Cardiac ventricle fibroblast (primary cell): Measurements from ENCODE around the gene NXT2.

DNA sequence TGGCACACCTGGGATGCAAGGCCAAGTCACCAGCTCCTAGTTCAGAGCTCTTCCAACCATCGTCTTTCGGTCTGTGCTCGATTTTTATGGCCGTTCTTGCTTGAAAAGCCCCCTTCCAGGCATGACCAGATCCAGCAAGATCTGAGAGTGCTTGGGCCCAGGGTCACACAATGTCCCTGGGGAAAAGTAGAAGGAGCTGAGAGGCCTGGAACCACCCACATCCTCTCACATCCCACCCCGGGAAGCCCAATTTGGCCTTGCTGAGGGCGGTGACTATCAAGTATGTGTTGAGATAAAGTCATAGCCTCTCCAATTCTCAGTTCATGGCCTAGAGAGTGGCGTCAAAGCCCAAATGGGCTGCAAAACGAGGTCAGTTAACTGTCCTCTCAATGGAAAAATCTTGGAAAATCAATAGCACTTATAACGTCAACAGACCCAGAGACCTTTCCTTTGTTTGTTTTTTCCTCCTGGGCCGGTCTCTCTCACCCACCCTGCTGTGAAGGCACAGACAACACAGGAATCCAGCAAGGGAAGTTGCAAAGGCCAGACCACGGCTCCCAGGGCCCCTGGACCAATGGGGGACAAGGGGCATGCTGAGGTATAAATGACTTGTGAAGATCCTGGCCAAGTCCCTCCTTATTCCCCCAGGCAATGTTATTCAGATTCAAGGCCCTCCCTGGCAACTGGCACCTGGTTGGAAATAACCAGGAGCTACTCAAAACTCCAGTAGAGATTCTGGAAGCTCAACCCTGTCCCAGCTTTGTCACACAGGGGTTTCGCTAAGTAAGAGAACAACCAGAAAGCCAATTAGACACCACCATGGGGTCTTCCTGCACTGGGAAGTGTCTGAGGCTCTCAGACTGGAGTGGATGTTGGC is 38.7 kb downstream of the TSC22D3 start:
- RAMPAGE, long total RNA = no peak

DNA sequence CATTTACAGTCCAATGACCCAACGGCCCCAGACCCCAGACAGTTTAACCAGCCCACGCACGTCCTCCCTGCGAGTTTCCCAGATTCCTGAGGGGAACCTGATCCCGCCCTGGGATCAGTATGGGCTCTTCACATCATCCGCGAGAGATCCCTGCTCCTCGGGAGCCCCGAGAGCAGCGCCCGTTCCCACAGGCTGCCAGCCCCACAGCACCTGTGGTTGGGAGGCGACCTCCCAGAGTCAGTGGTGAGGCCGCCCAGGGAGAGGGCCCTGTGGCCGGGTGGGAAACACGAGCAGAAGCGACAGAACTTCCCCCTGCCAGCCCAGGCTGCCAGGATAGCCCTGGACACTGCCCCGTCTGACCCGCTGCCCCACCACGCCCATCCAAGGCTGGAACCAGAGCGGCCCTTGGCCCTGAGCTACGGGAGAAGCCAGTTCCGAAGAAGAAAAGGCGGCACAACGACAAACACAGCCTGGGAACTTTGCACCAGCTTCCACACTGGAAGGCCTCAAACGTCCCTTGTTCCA is 32.8 kb downstream of the TSC22D3 start:
- RAMPAGE, long total RNA = no peak

DNA sequence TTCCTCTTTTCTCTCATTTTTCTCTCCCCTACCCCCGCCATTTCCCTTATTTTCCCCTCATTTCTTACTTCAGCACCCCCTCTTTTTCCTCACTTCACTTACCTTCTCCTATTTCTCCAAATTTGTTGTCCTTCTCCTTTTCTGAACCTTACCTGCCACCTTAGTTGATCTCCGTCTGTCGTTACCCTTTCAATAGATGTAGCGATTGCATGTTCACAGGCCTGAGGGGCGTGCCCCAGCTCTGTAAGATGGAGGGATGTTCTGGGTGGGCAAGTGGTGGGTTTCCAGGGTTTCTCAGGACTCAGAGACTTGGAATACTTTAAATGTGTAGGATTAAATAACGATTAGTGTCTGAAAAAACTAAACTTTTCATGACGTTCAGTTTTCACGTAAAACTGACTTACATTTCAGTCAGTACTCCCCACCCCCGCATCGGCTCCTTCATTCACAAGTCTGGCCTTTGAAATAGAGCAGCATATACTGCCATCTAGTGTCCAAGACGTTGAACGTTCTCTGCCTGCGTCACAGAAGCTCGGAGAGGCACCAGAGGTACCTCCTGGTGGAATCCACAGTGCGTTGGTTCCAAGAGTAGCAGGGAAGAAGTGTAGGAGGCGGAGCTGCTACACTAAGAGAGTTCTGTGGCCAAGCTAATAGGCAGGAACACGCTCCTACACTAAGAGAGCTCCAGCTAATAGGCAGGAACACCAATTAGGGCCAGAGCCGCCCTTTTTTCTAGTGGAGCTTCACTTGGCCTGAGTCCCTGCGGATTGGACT is 478 bp upstream of the NCBP2L start:
- RAMPAGE, long total RNA = no peak

DNA sequence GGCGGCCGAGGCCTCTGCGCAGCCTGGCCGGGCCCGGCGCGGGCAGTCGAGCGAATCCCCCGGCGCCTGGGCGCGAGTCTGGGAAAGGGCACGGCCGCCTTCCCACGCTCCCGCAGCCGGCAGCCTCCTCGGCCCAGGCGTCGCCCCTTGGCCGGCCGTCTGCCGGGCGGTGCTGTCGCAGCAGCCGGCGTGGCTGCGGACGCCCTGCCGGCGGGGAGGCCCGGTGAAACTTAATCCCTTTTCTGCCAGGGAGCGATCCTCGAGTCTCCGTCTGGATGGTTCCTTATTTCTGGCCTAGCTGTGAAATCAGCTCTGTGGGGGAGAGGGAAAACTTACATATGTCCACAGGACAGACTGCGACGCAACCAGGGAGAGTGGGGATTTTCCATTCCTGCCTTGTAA is 1.0 kb downstream of the MID2 start:
- RAMPAGE, long total RNA = no peak

DNA sequence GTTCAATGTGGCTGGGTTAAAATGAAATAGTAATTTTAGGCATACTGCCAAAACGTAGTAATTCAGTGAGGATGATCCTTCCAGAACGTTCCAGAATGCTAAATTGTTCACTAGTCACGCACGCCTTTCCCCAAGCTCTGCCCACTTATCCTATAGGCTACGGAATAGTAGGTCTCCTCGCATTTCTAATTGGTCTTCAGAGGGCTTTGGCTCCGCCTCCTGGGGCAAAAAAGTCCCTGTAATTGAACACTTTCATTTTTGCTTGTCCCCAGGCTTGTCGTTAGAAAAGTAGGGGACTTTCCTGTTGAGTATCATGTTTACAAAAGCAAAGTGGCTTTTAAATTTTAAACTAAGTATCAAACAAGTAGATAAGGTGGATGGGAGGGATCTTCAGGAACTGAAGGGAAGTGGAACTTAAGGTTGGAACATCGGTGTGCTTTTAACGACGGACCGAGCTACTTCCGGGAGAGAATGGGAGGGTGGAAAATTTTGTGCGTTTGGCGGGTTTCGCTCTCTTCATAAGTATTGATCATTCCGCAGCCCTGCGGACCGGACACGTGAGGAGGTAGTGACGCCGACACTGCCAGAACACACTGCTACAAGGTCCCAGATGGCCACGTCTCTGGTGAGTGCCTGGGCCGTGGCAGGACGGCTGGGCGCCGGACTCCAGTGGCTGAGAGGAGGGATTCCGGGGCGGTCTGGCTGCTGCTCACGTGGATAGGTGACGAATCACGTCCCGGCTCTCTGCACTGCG is at the start of gene NXT2:
Gene NXT2, plus strand, starts transcription at position 448 of the 754 bp plus-strand sequence.
- RAMPAGE, long total RNA = no peak

GRCh38 chrX:109689135-109689763 is 43.8 kb downstream of the ACSL4 start:
- RAMPAGE, long total RNA = no peak

DNA sequence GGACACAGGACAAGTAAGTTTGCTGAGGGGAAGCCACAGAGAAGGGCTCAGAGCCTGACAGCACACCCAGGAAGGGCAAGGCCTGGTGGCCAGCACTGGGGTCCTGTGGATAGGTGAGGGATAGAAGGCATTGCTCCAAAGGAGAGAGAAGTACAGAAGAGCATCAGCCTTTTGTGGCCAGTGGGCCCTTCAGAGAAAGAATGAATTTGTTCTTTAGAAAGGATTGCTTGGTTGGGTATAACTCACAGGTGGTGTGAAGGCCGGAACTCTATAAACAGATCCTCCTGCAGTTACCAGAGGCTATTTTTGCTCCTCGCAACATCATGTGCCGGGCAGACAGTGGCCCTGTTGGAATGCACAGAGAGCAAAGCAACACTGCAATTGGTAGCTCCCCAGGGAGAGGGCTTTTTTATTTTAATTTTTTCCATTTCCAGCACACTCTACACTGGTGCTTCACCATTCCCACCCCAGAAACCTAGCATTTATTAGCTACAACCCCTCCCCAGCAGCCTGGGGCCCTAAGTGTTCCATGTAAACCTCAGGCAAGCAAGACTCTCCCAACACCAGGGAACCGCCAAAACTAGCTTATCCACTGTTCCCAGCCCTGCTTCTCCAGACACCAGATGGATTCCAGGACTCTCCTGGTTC is 75.3 kb upstream of the TMEM164 start:
- RAMPAGE, long total RNA = no peak

GRCh38 chrX:109997730-109998427 is 5.0 kb upstream of the TMEM164 start:
- RAMPAGE, long total RNA = no peak

DNA sequence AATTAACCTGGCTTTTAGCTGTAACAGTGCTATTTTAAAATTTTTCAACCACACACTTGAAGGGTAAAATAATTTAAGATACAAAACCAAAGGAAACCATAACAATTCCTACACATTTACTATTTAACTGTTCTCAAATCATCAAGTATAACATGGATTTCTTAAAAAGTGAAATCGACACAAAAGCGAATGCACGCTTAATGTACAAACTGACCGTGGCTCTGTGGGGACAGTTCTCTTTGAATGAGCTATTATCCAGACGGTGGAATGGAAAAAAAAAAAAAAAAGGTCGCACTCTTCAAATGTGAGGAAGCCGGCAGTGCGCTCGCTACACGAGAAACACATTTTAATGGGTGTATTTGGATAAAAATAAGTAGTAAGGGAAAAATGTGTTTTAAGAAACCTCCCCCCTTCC is 1.2 kb downstream of the AMMECR1 start:
- RAMPAGE, long total RNA = no peak

- RAMPAGE, long total RNA = no peak
Observed at GRCh38 chrX:110944184-110945269, 148.9 kb upstream of the CHRDL1 start.

DNA sequence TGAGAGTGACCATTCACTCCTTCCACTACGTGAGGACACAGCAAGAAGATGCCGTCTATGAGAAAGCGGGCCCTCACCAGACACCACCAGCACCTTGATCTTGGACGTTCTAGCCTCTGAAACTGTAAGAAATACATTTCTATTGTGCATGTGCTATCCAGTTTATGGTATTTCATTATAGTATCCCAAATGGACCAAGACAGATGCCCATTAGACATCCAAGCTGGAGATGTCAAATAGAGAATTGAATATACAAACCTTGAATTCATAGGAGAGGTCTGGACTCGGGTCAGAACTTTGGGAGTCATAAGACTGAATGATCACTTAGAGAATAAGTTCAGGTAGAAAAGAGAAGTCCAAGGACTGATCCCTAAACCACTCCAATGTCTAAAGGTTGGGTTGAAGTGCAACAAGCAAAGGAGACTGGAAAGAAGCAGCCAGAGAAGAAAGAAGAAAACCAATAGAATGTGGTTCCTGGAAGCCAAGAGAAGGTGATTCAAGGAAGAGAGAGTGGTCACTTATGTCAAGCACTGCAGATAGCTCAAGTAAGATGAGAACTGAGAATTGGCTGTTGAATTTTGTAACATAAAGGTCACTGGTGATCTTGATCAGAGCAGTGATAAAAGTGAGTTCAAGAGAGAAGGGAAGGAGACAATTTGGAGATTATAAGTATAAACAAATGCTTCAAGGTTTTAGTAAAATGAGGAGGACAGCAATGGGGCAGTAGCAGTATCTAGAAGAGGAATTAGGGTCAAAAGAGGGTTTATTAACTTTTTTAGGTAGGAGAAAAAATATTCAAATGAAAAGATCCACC is 97.9 kb upstream of the PAK3 start:
- RAMPAGE, long total RNA = no peak

GRCh38 chrX:111681451-111682533 is 822 bp downstream of the ALG13 start:
- RAMPAGE, long total RNA = no peak

DNA sequence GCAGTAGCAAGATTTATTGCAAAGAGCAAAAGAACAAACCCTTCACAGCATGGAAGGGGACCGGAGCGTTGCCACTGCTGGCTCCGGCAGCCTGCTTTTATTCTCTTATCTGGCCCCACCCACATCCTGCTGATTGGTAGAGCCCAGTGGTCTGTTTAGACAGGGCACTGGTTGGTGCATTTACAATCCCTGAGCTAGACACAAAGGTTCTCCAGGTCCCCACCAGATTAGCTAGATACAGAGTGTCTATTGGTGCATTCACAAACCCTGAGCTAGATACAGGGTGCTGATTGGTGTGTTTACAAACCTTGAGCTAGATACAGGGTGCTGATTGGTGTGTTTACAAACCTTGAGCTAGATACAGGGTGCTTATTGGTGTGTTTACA is 313.9 kb upstream of the HTR2C start:
- RAMPAGE, long total RNA = no peak

DNA sequence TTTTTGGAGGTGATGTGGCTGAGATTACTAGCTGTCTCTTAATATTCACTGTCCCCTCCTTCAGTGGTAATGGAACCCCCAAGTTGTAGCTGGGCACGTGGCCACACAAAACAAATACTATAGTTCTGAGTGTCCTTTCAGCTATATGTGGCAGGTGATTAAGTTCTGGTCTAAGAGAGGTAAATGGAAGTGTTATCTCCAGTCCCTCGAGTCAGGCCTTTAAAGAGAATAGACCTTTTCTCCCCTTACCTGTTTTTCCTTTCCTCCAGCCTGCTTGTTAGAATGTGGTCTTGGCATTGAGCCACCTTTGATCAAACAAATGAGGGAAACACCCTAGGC is 13.1 kb upstream of the IL13RA2 start:
- RAMPAGE, long total RNA = no peak

GRCh38 chrX:115460507-115460944 is 100.4 kb upstream of the PLS3 start:
- RAMPAGE, long total RNA = no peak

- RAMPAGE, long total RNA = no peak
Observed at GRCh38 chrX:115936521-115936944, 234.0 kb upstream of the AGTR2 start.

DNA sequence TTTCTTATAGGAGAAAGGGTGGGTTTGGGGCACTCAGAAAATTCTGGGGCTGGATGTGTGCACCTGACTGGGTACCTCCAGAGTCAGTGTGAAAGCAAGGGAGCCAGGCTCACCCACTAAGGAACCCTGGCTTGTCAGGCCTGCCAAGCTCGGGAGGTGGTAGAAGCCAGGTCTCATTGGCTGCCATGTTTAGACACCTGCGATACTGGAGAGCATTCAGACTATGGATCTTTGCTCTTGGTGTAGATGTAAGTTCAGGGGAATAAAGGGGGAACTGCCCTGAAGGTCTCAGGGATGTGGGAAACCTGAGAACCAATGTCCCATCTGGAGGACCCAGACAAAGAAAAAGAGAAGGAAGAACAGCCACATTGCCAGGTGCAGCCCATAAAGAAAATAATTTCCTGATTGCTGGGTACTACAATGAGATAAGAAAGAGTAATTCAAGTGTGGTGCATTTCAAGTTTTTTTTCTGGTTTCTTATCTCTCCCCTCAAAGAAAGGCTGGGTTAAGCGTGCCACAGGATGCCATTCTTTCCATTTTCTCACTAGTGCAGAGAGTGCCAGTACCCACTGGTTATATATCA is 222.1 kb upstream of the AGTR2 start:
- RAMPAGE, long total RNA = no peak

DNA sequence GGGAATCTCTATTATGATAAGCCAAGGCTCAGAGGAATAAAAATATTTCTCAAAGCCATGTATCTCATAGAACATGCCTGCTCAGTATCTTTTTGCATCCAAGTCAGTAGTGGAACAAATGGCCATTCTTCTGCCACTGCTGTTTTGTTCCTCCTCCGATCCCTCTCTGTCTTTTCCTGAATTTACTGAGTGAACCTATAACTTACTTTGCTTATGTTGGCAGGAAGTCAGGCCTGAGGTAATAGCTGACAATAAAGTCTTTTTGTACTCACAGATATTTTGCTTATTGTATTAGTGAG is 68.0 kb downstream of the AGTR2 start:
- RAMPAGE, long total RNA = no peak

- RAMPAGE, long total RNA = no peak
Observed at GRCh38 chrX:118189590-118189982, 73.0 kb upstream of the KLHL13 start.

- RAMPAGE, long total RNA = no peak
Observed at GRCh38 chrX:118432225-118433050, 63.2 kb upstream of the DOCK11 start.